Bile duct (tissue), 1 donor: ENCODE results near the gene CALCA.

DNA sequence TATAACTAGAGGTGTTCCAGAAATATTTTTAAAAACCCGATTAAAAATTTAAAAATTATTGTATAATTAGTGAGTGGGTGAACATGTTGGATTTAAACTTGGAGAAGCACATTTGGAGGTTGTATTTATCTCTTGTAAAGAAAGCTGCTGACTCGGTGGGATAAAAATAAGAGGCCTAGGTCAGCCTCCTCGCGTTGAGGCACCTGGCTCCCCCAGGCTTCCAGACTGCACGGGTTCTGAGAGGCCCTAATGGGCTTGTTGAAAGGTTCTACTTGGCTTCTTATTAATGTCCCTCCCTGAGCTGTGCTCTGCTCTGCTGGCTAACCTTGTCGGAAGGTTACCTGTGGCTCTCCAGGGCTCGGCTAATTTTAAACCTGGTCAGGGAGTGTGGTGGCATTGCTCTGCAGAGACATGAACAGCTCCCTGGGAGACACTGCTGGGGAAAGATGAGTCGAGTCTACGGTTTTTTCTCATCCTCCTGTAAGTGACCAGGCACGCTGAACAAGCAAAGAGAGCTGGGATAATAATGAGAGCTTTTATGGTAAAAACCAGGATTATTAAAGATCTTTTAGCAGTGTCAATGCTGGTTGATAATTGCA is 70.5 kb downstream of the TEAD1 start:
- PRO-cap, result no peak

DNA sequence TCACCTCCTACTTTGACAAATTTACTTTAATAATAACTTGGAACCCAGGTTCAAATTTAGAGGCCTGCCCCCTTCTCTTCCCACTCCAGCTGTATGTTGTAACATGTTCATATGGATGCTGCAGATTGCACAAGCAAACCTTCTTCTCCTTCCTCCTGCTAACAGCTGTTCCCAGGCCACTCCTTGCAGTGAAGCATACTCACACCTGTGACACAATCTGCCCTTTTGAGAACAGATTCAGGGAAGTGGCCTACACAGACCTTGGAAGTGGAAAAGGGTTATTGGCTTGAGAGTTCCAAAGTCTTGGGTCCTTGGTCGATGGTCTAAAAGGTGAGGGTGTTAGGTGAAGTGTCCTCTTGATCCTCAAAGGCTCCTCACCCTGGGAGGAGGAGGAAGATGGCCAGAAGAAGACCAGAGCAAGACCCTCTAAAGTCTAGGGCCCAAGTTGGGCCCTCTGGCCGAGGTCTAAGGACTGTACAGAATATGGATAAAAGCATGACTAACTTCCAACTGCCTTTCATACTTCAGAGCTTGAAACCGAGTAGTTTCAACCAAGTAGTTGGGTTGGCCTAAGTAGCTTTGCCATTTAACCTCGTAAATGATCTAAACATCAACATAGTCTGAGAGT is 132.0 kb downstream of the TEAD1 start:
- PRO-cap, result no peak

DNA sequence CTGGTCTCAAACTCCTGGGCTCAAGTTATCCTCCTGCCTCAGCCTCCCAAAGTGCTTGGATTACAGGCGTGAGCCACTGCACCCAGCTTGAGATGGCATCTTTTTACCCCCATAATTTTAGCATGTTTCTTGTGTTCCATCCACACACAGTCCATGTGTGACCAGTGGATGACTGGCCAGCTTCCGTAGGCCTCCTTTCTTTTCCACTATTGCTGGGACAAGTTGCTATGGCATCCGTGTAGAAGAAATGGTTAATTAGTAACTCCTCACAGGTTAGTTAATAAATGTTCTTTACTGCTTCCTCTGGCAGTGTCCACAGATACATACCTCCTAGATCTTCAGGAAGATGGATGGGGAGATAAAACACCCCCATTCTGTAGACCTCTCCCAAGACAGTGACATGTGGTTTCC is 154.3 kb upstream of the RASSF10 start:
- PRO-cap, result bidirectional peak, plus-strand start at position 309 of the sequence, minus-strand start at position 211 of the sequence

DNA sequence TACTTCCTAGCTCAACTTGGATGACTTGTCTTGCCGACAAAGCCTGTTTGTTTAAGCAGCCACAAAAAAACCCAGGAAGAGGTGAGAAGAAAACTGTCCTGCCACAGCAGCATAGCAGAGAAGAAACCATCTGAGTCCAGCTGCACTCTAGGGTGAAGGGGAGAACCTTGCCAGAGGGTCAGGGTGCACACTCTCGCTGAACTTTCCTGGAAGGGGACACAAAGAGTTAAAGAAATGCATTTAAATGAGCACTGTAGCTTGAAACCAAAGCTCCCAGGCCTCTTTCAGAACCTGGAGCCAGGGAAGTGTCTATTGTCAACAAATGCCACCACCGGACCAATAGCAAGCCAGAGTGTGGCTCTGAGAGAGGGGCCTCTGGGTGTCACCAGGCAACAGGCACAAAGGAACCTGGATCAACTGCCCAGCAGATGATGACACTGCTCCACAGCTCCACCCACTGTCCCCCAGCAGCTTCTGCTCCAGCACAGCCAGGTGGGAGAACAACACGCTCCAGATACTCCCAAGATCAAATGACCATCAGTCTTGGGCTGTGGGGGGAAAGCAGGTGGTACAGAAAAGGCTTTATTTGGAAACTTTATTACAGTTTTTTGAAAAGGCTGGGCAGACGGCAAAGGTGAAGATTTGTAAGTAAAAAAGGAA is 105.7 kb downstream of the RASSF10 start:
- PRO-cap, result no peak

GRCh38 chr11:13276461-13277570 is 774 bp upstream of the BMAL1 start:
- PRO-cap, result unidirectional peak, minus-strand start at chr11:13277403; bidirectional peak, plus-strand start at chr11:13277816, minus-strand start at chr11:13277455

GRCh38 chr11:13305998-13306221 is 28.3 kb downstream of the BMAL1 start:
- PRO-cap, result no peak

- PRO-cap, result no peak
Observed at GRCh38 chr11:13310460-13311339, 33.1 kb downstream of the BMAL1 start.

GRCh38 chr11:14258003-14258775 is 100.8 kb downstream of the RRAS2 start:
- PRO-cap, result no peak

- PRO-cap, result no peak
Observed at GRCh38 chr11:14350281-14350812, 8.6 kb downstream of the RRAS2 start.

DNA sequence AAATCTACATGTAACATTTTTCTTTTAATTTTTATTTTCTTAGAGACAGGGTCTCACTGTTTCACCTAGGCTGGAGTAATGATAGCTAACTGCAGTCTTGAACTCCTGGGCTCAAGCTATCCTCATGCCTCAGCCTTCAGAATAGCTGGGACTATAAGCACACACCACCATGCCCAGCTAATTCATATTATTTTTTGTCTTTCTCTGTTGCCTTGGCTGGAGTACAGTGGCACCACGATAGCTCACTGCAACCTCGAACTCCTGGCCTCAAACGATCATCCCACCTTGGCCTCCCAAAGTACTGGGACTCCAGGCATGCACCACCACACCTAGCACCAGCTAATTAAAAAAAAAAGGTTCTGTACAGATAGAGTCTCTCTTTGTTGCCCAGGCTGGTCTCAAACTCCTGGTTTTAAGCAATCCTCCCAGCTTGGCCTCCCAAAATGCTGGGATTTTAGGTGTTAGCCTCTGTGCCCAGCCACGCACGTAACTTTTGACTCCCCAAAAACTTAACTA is 14.6 kb downstream of the COPB1 start:
- PRO-cap, result no peak

DNA sequence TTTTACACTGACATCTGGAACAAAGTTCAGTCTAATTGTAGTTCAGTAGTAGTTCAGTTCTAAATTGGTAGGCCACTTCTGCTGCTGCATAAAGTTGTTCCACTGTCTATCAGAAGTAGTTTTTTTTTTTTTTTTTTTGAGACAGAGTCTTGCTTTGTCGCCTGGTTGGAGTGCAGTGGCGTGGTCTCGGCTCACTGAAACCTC is 115.7 kb downstream of the PDE3B start:
- PRO-cap, result no peak

GRCh38 chr11:14861024-14861625 is 30.9 kb downstream of the CYP2R1 start:
- PRO-cap, result no peak

DNA sequence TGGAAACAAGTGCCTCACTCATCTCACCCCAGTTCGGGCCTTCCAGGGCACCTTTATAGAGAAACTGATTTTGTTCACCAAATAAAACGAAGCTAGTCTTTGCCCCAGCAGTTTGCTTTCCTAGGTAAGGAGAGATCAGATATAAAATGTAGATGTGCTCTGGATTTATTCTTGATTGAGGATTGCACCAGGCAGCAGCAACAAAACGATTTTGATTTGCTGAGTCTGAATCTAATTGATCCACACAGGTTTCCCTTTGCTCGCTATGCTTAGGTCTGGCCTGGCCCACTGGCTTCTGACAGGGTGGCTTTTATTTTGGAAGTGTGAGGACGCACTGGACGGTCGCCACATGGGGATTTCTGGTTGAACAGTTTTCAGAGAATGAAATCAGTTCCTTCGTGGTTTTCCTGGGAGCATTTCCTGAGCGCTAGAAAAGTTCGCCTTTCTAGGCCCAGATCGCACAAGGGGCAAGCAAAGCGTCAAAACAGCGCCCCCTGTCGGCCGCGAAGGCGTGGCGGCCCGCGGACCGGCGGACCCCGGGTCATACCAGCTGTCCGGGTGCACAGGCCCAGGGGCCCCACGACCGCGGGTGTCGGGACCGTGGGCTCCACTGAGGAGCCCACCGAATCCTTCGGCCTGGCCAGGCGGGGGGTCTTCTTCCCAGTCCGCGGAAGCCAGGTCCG is 12.6 kb upstream of the CYP2R1 start:
- PRO-cap, result no peak

GRCh38 chr11:14972044-14972912 is at the start of gene CALCA:
TSS of gene CALCA (minus strand) at chr11:14972351.
- PRO-cap, result no peak

DNA sequence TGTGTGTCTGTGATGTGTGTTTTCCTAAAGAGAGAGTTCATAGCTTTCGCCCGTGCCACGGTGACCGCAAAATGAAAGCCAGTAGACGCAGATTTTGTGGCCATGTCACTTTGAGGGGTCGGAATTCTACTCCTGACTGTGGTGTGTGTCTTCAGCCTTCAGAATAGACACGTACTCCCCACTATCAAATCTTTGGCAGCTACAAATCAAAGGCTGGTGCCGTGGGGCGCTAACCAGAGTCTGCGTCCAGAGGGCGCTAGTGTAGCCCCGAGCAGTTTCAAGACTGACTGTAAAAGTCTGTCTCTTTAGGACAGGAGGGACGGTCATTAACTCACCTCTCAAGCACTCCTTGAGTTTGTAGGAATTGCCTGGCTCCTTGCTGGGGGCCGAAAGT is 2.5 kb upstream of the CALCA start:
- PRO-cap, result no peak

DNA sequence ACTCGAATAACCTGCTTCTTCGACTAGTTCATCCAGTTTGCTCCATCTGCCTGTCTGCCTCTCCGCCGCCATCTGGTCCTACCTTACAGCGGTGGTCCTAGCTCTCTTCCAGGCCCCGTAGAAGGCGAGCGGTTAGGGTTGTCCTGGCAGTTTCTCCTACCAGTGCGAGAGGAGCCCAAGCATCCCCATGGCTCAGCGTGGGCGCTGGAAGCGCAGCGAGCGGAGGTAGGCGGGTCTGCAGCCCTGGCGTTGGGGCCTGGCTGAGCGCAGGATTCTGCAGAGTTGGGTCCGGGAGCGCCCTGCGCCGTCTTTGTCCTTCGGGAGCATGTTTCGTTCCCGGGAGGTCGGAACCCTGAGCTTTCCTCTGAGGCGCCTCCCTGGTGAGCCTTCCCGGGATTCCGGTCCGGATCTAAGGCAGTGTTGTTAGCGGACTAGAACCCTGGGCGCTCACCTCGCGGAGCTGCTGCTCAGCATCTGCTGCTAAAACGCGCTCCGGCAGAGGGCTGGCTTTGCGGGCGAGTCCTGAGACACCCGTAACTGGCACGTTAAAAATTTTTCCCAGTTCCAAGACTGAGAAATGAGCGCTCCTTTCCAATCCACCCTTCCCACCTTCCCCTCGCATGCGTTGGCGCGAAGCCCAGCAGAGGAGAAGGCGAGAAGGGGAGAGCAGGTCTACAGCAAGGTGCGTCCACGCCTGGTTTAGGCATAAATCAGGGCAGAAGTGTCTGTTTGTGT is 468 bp downstream of the CALCB start:
- PRO-cap, result no peak

DNA sequence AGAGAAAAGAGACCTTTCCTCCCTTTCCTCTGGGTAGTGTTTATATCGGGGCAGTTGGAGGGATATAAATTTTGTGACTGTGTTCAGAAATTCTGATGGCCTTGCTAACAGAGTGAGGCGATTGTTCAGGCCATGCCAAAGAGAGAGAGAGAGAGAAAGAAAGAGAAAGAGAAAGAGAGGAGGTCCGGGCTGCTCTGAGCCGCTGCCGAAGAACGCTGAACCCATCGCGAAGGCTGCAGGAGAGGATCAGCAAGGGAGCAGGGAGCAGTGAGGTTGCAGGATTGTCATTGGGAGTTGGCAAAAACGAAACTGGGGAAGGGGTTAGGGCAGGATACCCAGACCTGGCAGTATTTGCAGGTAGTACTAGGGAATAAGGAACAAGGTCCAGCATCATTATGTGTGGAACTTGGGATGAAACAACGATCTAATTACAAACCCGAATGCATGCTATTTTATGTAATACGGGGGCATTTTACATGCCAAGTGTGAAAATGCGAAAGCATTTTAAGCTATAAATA is 537.1 kb downstream of the INSC start:
- PRO-cap, result bidirectional peak, plus-strand start at position 238 of the sequence, minus-strand start at position 214 of the sequence

DNA sequence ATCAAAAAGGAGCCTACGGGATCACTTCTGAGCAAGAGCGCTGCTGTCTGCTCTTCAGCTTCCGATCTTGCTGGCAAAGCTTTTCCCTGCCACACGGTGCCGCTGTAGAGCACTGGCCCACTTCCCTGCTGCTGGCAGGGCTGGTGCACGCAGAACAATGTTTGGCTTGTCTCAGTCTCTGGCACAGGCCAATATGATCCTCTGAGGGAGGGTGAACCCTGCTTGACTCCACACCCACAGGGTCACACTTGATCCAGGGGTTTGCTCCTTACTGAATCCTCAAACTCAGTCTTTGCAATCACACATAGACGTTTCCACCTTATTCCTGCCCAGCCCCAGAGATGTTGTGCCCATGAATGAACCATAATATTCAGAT is 536.6 kb downstream of the SOX6 start:
- PRO-cap, result no peak

GRCh38 chr11:16779223-16780107 is 41.0 kb downstream of the C11orf58 start:
- PRO-cap, result no peak

DNA sequence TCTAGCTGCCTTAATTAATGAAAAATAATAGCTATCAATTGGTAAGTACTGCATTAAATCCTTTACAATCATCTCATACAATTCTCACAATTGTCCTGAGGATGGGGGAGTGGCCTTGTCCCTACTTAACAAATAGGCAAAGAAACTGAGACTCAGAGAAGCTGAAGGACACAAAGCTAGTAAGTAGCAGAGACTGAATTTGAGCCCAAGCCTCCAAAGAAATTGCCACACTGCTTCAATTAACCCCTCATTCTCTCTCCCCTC is 92.0 kb downstream of the PLEKHA7 start:
- PRO-cap, result no peak